Measurements from ENCODE around the genes NMBR and AIG1.

- PRO-cap: no peak
Measured at GRCh38 chr6:138941188-138941746, 46.8 kb downstream of the REPS1 start.

- PRO-cap: no peak
Measured at GRCh38 chr6:138971156-138971502, 16.9 kb downstream of the REPS1 start.

GRCh38 chr6:138979458-138980669, 8.2 kb downstream of the REPS1 start:
- PRO-cap: no peak

- PRO-cap: no peak
Measured at GRCh38 chr6:139175976-139176214, 41.0 kb downstream of the HECA start.

GRCh38 chr6:139270318-139270861, 21.4 kb downstream of the TXLNB start:
- PRO-cap: no peak

- PRO-cap: no peak
Measured at GRCh38 chr6:139338715-139339347, 35.6 kb downstream of the CITED2 start.

DNA sequence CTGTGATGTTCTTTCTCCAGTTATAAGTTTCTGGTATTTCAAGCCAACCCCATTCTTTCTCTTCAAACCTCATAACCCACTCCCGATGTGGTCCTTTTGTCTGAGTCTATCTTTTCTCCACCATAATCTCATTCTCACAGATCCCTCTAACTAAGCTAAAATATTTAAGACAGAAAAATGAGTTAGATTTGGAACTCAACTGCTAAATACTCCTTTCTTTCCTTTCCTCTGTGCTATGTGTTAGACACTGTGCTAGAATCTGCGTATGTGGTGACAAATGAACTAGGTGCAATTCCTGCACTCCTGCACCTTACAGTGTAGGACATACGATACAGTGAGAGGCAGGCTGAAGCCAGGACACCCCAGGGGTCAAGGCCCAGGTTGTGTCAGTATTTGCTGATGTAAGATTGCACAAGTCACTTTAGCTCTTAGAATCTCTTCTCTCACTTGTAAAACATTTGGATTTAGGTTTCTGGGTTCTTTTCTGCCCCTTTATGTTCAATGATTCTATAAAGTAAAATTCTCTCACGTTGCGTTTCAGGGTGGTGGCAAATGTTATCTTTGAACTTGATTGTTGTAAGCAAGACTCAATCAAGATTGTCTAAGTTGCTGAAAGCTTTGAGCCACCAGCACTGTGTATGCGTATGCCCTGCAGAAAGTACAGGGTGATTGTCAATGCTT, 105.8 kb upstream of the CITED2 start:
- PRO-cap: no peak

DNA sequence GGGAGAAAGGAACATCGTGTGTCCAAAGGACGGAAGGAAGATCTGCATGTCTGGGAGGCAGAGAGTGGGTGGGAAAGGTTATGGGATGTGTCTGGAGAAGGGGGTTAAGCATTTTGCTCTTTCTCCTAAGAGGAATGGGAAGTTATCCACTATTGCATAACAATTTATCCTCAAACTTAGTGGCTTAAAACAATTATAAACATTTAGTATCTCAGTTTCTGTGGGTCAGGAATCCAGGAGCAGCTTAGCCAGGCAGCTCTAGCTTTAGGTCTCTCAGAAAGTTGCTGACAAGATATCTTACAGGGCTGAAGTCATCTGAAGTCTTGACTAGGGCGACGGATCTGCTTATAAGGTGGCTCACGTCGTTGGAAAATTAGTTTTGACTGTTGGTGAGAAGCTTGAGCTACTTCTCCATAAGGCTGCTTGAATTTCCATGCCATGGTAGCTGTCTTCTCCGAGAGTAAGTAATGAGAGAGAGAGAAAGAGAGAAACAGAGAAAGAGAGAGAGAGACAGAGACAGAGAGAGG, 229.3 kb upstream of the CITED2 start:
- PRO-cap: no peak

GRCh38 chr6:139708983-139709263, 334.5 kb upstream of the CITED2 start:
- PRO-cap: no peak

GRCh38 chr6:140320363-140320869, 946.0 kb upstream of the CITED2 start:
- PRO-cap: no peak

DNA sequence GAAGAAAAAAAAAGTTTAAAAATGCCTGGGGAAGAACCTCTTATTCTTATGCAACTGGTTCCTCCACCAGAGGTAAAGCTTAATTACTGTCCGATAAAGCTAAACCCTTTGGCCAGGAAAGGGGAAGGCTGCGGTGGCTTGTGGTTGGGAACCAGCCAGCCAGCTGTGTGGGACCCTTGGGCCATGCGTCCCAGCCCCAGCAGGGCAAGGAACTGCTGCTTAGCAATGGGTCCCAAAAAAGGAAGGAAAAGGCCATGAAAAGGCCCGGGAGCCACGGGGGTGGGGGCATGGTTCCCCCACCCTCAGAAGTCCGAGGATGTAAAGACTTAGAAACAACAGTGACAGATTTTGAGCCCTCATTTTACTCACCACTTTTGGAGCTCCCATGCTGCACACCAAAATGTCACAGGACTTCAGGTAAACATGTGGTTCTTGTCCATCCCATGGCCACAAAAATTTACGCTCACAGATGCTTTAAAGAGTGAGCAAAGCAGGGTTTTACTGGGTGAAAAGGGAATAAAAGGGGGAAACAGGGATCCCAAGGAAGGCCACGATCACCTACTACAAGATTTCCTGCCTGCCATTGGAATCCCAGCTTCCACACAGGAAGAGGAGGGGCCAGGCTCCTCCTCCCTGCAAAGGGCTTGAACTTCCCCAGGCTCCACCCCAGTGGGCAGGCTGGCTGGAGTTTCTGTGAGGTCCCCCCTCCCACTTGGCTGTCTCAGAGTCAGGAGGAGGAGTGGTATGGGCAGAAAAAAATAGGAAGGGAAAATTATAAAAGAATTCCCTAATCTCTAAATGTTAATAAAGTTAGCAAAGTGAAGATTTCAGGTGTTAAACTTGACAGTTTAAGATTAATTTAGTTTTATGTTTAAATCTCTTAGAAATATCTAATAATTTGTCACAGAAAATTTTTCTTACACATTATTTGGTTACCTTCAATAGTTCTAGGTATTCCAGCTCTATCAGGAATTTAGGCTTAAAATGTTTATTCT, 1234.6 kb upstream of the GJE1 start:
- PRO-cap: no peak

DNA sequence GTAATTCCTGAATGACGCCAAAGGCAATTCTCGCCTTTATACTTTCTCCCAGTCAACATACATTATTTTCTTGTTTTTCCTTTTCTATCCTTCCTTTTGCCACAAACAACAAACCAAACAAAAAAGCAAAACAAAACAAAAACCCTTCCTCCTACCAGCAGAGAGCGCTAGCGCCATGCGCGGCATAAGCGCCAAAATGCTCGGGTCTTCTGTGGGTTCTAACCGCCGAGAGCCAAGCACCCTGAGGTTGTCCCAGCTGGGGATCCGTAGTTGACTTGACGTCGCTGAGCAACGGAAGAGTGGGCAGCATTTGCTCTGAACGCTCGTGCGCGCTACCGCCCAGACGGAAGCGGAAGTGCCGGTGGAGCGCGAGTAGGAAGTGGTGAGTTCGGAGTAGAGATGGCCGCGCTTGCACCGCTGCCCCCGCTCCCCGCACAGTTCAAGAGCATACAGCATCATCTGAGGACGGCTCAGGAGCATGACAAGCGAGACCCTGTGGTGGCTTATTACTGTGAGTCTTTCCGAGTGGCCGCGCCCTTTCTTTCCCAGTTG, at the start of gene NMBR:
TSS of gene NMBR (minus strand) at position 234 of the 552 bp plus-strand sequence.
- PRO-cap: unidirectional peak, plus-strand start at position 375 of the sequence

- PRO-cap: no peak
Measured at GRCh38 chr6:142710044-142710499, 234.9 kb downstream of the HIVEP2 start.

DNA sequence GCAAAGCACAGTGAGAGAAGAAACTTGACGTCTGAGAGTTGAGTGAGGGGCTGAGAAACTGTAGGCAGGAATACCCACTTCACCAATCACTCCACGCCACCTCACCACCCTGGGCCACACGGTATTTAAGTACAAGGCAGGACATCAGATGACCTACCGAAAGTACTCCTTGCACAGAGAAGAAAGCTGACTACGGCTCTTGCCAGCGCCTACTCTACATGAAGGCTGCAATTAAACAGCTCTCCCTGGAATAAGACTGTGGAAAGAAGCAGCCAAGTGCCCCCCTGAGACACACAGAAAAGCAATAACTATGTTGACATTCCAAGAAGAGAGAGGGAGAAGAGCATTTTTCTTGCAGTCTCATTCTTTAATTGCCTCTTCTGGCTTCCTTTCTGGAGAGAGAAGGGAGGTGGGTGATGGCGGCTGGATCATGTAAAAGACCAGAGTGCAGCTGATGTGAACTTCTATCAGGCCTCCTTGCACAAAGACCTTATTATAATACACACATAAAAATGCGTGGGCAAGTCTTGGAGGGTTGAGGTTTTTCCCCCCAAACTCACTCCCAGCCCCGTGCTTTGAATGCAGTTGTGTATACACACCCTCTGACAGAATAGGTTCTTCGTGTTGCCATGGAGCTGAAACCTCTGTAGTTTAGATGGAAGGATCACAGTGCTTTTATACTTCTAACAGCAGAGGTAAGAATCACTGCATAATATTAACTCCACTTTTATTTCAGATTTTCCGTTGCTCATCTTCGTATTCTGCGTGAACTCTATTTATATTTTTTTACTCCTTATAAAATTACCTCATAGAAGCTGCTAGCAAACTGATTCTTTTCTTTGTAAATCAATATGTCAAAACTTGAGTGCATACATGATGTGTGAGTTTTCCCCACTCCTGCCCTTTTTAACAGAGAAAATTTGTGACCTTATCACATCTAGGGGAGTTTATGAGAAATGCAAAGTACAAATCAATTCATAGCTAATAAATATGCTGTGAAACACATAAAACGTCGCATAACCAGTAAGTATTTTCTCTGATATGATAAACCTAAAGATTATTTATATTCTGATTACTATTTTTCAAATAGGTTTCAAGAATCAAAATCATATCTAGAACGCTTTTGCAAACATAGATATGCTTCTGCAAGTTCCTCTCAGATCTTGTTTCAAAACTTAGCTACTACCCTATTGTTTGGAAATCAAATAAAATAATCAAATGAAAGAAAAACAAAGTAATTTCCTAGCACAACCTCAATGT, 44.2 kb downstream of the HIVEP2 start:
- PRO-cap: no peak

DNA sequence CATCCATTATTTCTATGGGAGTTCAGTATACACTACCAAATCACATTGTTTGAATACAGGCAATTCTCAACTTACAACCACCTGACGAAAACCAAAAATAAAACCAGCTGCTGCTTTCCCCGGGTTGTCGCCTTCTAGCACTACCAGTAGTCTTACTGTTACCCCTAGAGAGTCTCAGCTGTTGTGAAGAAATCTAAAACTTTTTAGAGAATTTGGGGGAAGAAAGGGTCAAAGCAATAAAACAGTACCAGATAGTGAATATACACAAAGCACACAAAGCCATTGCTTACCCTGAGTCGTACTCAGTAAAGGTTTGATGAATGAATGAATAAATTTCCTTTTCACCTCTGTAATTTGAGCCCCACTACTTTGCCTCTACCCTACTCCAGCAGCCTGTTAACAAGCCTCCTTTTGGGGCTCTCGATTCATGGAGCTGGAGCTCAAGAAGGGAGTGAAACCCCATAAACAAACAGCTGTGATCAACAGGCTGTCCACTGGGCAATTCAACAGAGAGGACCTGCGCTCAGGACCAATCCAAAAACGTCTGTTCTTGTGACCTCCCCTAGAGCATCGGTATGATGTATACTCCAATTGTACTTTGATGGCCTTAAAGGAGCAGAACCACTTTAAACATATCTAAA, 37.6 kb downstream of the HIVEP2 start:
- PRO-cap: no peak

GRCh38 chr6:143060620-143061295, at the start of gene AIG1:
AIG1 (plus strand) TSS chr6:143060889.
- PRO-cap: bidirectional peak, plus-strand start at chr6:143060700, minus-strand start at chr6:143060702

- PRO-cap: no peak
Measured at GRCh38 chr6:143204142-143204760, 143.6 kb downstream of the AIG1 start.

GRCh38 chr6:143581937-143582458, 70.5 kb upstream of the FUCA2 start:
- PRO-cap: no peak

DNA sequence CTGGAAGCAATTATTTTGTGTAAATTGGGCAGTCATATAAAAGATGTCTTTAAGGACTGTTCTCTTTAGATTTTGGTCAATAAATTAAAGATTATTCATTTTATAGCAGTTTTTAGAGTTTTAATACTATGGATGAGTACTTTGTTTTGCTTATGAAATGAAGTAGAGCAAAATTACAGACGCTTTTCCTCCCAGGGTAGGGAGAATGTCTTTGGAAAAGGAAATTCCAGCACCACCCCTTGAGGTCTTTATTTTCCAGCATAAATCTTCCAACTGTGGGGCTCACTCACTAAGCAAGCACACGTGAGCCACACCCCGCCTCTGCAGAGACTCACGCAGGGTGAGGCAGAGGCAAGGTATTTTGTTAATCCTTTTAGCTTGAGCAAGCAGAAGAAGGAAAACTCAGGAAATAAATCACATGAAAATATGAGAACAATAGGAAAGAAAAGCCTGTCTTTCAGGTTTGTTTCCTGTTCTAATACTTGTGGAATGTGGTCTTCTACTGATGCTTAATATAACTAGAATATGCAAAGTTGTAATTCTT, 4.2 kb upstream of the PHACTR2 start:
- PRO-cap: no peak

DNA sequence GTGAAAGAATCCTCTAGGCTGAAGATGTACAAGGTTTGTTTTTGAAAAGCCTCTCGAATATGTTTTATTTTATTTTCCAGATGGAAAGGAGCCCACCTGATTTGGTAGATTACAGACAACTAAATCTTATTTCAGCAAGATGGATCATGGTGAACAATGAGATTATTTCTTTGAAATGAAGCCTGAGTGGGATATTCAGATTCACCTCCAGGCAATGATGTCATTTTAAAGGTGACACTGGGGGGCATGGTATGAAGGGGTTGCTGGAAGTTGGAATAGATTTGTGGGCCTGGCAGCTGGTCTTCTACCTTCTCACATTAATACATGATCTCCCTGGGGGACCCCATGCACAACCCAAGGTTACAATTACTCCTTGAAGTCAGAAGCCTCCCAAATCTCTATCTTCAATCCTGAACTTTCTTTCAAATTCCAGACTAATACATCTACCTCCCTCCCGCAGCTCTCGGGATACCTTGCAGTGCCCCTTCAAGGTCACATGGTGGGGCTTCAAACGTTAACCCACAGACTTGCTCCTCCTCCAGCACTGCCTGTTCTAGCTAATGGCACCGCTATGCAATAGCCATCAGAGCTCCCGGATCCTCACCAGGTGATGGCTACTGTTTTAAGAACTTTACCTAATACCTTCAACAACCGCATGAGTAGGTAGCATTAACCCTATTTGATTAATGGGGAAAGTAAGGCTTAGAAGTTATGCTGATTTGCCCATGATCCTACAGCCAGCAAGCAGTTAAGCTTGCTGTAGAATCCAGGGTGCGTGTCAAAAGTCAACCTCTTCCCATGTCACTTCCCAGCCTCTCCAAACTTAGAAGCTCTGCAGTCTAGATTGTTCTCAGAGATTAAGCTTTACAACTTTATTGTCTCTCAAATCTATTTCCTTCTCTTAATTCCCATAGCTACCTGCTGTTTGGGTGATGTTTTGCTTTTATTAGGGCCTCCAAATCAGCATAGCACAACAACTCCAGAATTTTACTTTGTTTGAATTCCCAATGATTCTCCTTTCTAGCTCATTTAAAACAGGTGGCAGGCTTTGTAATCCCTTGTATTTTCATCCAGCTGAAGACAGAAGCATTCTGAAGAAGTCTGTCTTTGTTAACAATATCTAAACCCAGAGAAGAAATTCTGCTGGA, 44.8 kb downstream of the PLAGL1 start:
- PRO-cap: no peak

Data from penis (tissue), 1 donor.